ENCODE data around the genes H2BC13, H2BC14, H4C11 and GPX6.

DNA sequence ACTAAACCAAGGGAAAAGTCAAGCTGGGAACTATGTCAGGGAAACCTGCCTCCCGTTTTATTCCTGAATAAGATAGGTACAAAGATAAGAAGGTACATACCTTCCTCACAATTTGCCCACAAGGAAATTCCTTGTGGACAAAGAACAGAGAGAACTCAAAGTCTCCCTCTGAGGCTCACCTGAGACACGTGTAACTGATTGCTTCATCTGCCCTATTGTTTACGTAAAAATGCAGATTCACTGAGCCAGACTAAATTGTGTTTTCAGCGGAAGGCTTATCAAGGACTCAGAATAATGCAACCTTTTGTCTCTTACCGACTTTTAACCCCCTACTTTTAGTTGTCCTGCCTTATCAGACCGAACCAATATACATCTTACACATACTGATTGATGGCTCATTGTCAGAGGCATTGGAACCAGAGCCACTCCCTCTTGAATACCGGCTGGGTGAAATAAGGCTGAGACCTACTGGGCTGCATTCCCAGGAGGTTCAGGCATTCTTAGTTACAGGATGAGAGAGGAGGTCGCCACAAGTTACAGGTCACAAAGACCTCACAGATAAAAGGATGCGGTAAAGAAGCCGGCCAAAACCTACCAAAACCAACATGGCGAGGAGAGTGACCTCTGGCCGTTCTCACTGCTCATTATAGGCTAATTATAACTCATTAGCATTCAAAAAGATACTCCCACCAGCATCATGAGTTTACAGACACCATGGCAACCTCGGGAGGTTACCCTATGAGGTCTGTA is 95.4 kb upstream of the ZNF184 start:
- PRO-cap, result unidirectional peak, plus-strand start at position 493 of the sequence

DNA sequence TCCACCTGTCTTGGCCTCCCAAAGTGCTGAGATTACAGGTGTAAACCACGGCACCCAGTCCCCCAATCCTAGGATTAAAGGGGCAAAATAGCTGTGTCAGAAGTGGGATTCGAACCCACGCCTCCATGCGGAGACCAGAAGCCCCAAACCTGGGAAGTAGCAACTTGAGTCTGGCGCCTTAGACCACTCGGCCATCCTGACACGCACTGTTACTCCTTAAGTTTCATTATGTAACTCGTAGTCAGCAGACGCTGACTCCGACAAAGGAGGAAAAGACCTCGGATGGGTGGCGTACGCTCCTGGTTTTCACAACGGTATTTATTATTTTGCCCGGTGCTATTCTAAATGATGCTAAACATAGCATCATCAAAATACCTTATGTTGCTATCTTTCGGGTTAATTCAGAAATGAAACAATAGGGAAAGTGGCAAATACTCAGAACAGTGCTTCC is 129.6 kb upstream of the ZNF184 start:
- PRO-cap, result unidirectional peak, minus-strand start at position 205 of the sequence

DNA sequence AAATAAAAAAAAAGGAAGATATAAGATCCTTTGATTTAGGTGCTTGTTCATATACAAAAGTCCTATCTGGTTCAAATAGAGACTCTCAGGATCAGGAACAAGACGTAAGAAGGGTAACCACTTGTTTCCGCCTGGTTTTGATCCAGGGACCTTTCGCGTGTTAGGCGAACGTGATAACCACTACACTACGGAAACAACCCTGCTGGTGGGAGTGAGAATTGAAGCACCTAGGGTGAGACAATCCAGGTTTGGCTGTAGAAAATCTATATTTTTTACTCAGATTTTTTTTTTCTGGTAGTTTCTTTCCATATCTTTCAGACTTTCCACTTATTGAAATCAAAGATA is 157.0 kb downstream of the H2BC13 start:
- PRO-cap, result unidirectional peak, minus-strand start at position 204 of the sequence

- PRO-cap, result no peak
Observed at GRCh38 chr6:27726600-27726979, 81.1 kb downstream of the H2BC13 start.

- PRO-cap, result bidirectional peak, plus-strand start at chr6:27808173, minus-strand start at chr6:27807929
Observed at GRCh38 chr6:27807391-27808079, at the start of gene H2BC13. TSS of gene H2BC13 (minus strand) at chr6:27807929.

DNA sequence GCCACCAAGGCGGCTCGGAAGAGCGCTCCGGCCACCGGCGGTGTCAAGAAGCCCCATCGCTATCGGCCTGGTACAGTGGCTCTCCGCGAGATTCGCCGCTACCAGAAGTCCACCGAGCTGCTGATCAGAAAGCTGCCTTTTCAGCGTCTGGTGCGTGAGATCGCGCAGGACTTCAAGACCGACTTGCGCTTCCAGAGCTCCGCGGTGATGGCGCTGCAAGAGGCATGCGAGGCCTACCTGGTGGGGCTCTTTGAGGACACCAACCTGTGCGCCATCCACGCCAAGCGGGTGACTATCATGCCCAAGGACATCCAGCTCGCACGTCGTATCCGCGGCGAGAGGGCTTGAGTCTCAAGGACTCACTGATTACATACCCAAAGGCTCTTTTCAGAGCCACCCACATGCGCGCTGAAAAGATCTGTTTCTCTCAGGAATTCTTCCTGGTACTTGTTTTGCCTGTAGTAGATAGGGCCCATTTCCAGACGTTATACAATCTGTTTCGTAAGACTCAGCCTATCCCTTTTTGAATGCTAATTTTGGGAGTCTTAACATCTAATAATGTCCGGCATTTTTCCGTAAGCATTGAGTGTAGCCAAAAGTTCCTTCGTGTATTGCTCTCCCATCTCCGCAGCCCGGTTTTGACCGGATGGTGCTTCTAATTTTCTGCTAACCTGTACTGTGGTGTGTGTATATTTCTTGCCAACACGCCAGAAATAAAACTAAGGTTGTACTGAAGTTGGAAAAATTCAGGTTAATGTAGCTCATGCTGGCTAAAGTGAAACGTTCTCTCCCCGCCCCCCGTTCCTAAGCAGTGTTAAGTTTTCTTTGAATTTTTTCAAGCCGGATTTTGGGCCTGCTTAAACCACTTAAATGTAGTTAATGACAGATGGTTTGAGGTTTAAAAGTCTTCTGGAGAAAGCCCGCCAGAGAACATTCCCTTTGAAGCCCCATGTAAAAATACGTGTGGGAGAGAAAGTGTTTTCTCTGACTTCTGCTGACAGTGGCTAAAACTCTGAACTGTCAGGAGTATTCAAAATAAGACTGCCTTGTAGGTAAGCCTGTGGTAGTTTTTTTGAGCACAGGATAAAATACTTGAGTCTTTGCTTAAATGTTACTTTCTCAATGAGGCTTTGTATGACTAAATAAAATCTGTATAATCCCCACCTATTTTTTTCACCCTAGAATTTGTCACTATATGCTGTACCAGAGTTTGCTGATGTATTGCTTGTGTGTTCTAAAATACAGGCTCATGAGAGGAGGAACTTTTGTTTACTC is 723 bp downstream of the H3C10 start:
- PRO-cap, result bidirectional peak, plus-strand start at position 135 of the sequence, minus-strand start at position 149 of the sequence

DNA sequence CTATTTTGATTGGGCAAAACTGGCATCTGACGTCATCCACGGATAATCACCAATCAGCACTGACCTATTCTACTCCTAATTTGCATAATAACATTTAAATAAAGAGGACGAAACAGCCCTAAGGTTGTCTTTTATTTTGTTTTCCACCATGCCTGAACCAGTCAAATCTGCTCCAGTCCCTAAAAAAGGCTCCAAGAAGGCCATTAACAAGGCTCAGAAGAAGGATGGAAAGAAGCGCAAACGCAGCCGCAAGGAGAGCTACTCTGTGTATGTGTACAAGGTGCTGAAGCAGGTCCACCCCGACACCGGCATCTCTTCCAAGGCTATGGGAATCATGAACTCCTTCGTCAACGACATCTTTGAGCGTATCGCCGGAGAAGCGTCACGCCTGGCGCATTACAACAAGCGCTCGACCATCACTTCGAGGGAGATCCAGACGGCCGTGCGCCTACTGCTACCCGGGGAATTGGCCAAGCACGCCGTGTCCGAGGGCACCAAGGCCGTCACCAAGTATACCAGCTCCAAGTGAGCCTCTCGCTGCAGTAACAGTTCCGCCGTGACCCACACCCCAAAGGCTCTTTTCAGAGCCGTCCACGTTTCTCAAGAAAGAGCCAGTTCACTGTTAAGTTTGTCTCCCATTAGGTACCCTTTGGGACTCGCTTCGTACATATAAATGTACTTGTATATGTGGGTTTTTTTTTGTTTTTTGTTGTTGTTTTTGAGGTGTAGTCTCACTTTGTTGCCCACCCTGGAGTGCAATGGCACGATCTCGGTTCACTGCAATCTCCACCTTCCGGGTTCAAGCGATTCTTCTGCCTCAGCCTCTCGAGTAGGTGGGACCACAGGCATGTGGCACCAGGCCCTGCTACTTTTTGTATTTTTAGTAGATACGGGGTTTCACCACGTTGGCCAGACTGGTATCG is at the start of gene H2BC14:
TSS of gene H2BC14 (plus strand) at position 127 of the 923 bp plus-strand sequence.
- PRO-cap, result bidirectional peak, plus-strand start at position 127 of the sequence, minus-strand start outside the sequence

- PRO-cap, result bidirectional peak, plus-strand start at chr6:27824092, minus-strand start at chr6:27823786
Observed at GRCh38 chr6:27823628-27824366, at the start of gene H4C11. TSS of gene H4C11 (plus strand) at chr6:27824092.

GRCh38 chr6:27866505-27866912 is 879 bp downstream of the H1-5 start:
- PRO-cap, result bidirectional peak, plus-strand start at chr6:27866613, minus-strand start at chr6:27866290

- PRO-cap, result bidirectional peak, plus-strand start at chr6:28335690, minus-strand start at chr6:28335497
Observed at GRCh38 chr6:28334991-28335626, 839 bp downstream of the ZSCAN31 start.

DNA sequence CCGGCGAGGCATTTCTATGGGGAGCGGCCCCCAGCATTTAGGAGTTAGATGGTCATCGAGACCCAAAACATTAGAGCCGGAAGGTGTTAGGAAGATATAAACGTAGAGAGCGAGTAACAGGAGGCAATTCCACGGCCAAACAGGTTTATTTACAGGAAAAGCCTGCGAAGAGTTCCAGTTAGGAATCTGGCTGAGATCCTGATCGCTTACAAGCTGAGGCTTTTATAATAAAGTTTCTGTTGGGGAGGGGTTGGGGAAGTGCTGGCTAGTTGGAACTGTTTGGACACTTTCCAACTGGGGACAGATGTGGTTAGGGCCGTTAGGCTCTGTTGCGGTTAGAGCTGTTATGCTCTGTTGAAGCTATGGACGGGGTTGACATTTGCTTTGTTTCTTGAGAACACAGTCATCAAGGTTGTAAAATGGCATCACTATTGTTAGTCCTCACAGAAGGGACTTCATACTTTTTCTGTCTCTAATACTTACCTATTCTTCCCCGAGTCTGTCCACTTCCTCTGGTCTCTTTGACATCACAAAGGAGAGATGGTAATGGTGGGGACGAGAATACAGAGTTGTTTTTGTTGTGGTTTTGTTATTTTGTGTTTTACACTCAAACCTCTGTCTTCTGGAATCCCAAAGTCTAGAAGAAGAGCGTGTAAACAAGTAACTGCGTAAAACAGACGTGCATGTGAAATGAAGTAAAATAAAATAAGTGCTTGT is 517 bp upstream of the ZSCAN31 start:
- PRO-cap, result no peak

- PRO-cap, result bidirectional peak, plus-strand start at chr6:28399370, minus-strand start at chr6:28399305
Observed at GRCh38 chr6:28399119-28399501, 437 bp downstream of the ZSCAN12 start.

DNA sequence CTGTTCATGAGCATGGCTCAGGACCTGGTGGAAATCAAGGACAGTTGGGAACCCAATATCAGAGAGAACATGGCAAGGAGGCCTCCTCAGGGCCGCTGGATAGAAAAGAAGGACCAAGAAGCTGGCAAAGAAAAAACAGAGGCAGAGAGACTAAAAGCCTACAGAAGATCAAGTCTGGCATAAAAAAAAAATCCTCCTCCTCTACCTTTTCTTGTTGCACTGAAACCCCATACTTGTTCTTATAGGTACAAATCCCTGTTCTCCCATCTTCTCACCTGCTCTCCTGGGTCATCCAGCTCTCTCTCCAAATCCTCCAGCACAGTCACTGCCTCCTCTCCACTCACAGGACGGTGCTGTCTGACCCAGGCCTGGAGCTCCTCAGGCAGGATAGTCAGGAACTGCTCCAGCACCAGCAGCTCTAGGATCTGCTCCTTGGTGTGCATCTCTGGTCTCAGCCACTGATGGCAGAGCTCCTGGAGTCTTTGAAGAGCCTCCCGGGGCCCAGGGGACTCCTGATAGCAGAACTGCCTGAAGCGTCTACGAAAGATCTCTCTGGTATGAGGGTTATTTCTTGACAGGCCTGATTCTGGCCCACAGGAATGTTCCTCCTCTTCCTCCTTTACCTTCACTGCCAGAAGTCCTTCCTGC is 7.6 kb downstream of the ZSCAN23 start:
- PRO-cap, result no peak

DNA sequence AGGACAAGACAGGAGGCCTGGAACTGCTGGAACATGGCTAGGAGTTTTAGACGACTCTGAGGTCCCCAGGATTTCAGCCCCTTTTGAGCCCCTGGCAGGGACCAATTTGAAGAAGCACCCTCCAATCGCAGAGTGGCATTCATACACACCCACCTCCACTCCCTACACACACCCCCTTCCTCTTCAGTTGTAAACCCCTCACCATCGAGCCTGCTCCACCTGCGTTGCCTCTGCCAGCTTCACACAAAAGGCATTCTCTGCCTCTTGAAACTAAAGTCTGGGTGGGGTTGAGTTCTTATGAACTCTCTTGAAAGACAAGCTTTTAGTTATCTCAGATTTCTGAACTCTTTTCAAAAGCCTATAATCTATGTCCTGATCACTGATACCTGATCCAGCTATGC is at the start of gene GPX6:
TSS of gene GPX6 (minus strand) at position 85 of the 401 bp plus-strand sequence.
- PRO-cap, result no peak

- PRO-cap, result no peak
Observed at GRCh38 chr6:28555146-28555581, 29.5 kb downstream of the GPX5 start.

GRCh38 chr6:28725502-28726562 is 138.7 kb upstream of the SCAND3 start:
- PRO-cap, result no peak

GRCh38 chr6:28763896-28764606 is 159.7 kb downstream of the TRIM27 start:
- PRO-cap, result no peak

- PRO-cap, result no peak
Observed at GRCh38 chr6:28900993-28901727, 22.6 kb downstream of the TRIM27 start.

- PRO-cap, result unidirectional peak, minus-strand start at chr6:28943707
Observed at GRCh38 chr6:28943421-28944147, 19.8 kb upstream of the TRIM27 start.

GRCh38 chr6:28944148-28944794 is 20.5 kb upstream of the TRIM27 start:
- PRO-cap, result unidirectional peak, plus-strand start at chr6:28944571

All from progenitor cell of endocrine pancreas (in vitro differentiated cells).